H1 (cell line): ENCODE measurements around a stretch of chr15.

- RRBS, result no CpG with 5 or more reads among the region's 4 CpGs
CAGE:
- cytosol, long polyA plus RNA, result no peak
- long polyA plus RNA, result no peak
- nucleus, long polyA plus RNA, result no peak
Measured at GRCh38 chr15:89794887-89795315, 18.8 kb downstream of the MESP2 start.

DNA sequence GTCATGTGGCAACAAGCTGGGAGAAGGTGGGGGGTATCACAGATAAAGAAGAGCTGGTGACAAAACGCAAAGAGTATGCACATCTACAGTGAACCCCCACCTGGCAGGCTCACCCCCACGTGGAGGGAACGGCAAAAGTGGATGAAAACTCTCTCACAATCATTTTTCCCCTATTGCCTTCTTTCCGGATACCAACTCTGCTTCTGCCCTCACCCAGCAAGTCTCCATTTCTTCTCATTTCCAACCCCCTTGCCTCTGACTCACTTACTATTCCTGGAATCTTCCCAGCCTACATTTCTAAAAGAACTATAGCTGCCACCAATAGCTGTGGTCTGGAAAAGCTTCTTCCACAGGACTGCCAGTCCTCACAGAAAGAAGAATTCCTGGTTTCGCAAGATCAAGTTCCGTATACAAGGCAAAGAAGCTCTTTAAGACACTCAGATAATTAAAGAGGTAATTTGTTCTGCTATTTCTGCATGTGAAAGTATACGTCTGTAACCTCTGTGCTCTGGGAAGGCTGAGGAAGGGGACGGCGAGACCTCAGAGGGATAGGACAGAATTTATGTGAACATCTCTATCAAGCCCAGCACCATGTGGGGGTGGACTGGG lies 21.9 kb upstream of the ANPEP start:
- RRBS, result no CpG with 5 or more reads among the region's 9 CpGs
CAGE:
- cytosol, long polyA plus RNA, result no peak
- long polyA plus RNA, result no peak
- nucleus, long polyA plus RNA, result no peak

DNA sequence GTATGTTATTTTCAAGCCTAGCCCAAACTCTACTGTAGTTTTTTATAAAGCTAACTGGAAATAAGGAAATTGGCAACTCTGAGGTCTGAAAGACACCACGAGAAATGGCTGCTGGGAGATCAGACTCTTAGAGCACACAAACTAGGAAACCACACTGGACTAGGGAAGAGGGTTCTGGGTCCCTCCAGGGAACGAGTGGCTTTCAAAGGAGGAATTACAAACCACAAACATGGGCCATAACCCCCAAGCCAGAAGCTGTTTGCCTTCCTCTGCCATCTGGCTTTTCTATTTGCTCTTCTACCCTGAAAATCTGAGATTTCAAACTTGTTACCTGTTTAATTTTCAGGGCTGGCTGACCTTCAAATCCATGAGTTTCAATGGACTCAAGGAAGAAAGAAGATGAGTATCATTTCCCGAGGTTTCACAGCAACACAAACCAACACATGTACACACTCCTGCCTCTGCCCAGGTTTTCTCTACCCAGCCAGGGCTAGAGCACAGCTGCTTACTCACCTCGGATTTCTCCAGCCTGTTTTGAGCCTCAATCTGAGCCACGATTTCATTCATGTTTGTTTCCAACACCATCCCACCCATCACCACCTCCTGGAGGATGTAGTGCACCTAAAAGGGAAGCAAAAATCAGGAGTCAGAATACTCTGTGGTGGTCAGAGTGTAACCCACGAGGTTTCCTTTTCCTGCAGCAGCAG lies 22.6 kb upstream of the ANPEP start:
- RRBS, result no CpG with 5 or more reads among the region's 6 CpGs
CAGE:
- cytosol, long polyA plus RNA, result no peak
- long polyA plus RNA, result no peak
- nucleus, long polyA plus RNA, result no peak

GRCh38 chr15:90015791-90016192 lies 14.7 kb downstream of the ZNF710 start:
- RRBS, result no CpG with 5 or more reads among the region's 8 CpGs
CAGE:
- cytosol, long polyA plus RNA, result no peak
- long polyA plus RNA, result no peak
- nucleus, long polyA plus RNA, result no peak

DNA sequence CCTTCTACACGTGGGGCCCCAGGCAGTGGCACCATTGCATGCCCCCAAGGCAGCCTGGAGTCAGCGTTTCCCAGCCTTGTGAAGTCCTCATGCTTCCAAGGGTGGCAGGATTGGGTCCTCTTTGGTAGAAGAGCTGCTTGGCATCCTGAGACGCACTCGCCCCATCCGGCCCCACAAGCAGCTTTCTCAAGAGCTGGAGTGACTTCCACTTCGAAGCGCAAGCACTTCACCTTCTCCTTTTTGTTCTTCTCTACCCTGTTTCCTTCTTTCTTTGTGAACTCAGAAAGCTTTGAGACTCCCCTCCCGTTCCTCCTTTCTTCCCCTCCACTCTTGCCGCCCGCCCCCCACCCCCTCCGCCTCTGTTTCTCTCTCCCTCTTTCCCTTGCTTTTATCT lies 34.8 kb downstream of the ZNF710 start:
- RRBS, result no CpG with 5 or more reads among the region's 11 CpGs
CAGE:
- cytosol, long polyA plus RNA, result no peak
- long polyA plus RNA, result no peak
- nucleus, long polyA plus RNA, result no peak

- RRBS, result no CpG with 5 or more reads among the region's 14 CpGs
CAGE:
- cytosol, long polyA plus RNA, result no peak
- long polyA plus RNA, result no peak
- nucleus, long polyA plus RNA, result no peak
Measured at GRCh38 chr15:90046764-90047501, 45.8 kb downstream of the ZNF710 start.

GRCh38 chr15:90071501-90071738 lies 30.8 kb downstream of the IDH2 start:
- RRBS, result no CpG with 5 or more reads among the region's 2 CpGs
CAGE:
- cytosol, long polyA plus RNA, result no peak
- long polyA plus RNA, result no peak
- nucleus, long polyA plus RNA, result no peak

DNA sequence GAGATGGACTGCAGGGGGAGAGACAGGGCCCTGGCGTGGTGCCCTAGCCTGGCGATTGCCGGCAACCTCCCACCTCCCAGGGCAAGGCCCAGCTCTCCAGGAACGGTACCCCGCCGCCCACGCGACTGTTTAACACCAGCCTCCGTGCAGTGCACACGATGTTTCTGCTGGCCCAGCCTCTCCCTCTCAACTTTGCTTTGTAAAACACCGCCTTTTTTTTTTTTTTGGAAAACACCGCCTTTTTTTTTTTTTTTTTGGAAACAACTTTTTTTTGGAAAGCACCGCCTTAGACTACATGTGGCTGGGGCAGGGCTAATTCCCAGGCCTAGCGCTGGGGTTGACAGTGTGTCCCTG lies 14.7 kb downstream of the IDH2 start:
- RRBS, result no CpG with 5 or more reads among the region's 14 CpGs
CAGE:
- cytosol, long polyA plus RNA, result no peak
- long polyA plus RNA, result no peak
- nucleus, long polyA plus RNA, result no peak

DNA sequence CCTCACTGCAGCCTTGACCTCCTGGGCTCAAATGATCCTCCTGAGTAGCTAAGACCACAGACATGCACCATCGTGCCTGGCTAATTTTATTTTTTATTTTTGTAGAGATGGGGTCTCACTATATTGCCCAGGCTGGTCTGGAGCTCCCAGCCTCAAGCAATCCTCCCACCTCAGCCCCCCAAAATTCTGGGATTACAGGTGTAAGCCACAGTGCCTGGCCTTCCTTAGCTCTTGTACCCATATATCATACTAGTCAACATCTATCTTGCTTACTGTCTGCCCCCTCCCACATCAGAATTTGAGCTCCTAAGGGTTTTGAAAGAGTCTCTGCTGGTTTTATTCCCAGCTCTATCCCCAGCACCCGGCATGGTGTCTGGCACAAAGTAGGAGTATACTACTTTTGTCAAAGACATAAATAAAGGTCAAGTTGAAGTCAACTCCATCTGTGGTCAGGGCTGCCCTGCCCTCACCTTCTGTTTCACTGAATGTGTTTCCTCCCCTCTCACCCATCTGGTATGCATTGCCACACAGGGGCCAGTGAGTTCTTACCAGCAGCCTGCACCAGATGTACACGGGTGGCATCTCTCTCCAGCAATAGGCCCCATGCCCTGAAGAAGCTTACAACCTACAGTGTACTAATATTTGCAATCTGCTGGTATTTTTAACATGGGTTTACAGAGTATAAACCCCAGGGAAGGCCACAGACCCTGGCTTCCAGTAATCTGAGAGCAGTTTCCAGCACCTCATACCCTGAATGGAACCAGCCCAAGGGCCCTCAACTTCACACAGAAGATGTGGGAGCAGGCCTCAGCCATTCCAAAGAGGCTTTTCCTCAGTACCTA lies 2.5 kb downstream of the IDH2 start:
- RRBS, result no CpG with 5 or more reads among the region's 3 CpGs
CAGE:
- cytosol, long polyA plus RNA, result no peak
- long polyA plus RNA, result no peak
- nucleus, long polyA plus RNA, result no peak

DNA sequence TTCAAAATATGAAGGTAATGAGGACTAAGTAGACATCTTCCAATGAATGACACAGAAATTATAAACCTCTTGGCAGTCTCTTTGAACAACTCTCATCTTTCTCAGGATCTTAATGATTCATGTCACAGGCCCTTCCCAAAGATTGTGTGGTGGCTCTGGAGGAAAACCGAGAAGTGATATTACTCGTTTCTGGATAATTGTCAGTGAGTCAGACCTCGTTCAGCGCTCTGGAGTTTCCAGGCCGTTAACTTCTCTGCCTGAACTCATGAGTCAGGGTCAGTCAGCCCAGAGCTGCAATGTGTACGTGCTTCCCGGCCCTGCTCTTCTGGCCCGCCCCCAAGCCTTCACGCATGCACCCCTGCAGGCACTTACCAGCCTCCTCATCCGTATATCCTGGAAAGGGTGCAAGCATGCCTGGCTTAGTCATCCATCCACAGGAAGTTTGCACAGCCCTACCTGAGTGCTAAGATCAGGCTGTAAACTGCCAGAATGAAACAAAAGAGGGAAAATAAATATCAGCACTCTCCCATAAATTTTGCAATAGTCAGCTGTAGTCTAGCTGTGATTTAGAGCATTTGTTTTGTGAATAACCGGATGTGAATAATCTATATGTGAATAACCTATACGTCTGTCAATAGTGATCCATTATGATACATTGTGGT lies 35.4 kb upstream of the SEMA4B start:
- RRBS, result no CpG with 5 or more reads among the region's 12 CpGs
CAGE:
- cytosol, long polyA plus RNA, result no peak
- long polyA plus RNA, result no peak
- nucleus, long polyA plus RNA, result no peak

- RRBS, result 2% methylated on average over 35 of the region's 72 CpGs
CAGE:
- cytosol, long polyA plus RNA, result start-site peak on the plus strand at chr15:90184926-90184951, 39 reads
- long polyA plus RNA, result start-site peak on the plus strand at chr15:90184906-90185004, 33 and 31 reads in 2 replicates
- nucleus, long polyA plus RNA, result start-site peak on the plus strand at chr15:90184906-90184992, 27 reads
Measured at GRCh38 chr15:90184738-90185840, 16.0 kb upstream of the SEMA4B start.

DNA sequence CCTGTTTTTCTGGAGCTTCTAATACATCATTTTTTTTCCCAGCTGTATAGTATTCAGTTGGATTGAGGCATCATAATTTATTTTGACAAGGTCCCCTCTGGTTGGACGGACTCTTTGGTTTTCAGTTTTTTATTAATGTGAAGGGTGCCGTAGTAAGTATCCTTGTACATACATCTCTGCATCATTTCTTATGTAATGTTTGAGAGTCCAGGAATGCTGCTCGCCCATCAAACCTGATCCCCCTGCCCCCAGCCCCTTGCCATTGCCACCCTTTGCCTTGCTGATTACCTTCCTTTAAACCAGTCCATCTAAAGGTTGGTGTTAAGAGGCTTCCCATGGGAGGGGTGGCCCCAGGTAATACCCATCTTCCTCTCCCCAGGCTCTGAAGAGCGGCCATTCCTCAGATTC lies 15.9 kb downstream of the SEMA4B start:
- RRBS, result no CpG with 5 or more reads among the region's 4 CpGs
CAGE:
- cytosol, long polyA plus RNA, result no peak
- long polyA plus RNA, result no peak
- nucleus, long polyA plus RNA, result no peak

- RRBS, result 99% methylated on average over 3 of the region's 22 CpGs
CAGE:
- cytosol, long polyA plus RNA, result no peak
- long polyA plus RNA, result no peak
- nucleus, long polyA plus RNA, result no peak
Measured at GRCh38 chr15:90223438-90224102, 10.2 kb downstream of the CIB1 start.

DNA sequence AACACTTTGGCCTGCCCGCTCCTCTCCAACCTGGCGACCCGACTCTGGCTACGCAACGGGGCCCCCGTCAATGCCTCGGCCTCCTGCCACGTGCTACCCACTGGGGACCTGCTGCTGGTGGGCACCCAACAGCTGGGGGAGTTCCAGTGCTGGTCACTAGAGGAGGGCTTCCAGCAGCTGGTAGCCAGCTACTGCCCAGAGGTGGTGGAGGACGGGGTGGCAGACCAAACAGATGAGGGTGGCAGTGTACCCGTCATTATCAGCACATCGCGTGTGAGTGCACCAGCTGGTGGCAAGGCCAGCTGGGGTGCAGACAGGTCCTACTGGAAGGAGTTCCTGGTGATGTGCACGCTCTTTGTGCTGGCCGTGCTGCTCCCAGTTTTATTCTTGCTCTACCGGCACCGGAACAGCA lies 5.8 kb downstream of the CIB1 start:
- RRBS, result no CpG with 5 or more reads among the region's 16 CpGs
CAGE:
- cytosol, long polyA plus RNA, result no peak
- long polyA plus RNA, result no peak
- nucleus, long polyA plus RNA, result no peak

GRCh38 chr15:90229749-90230800 lies 3.7 kb downstream of the CIB1 start:
- RRBS, result no CpG with 5 or more reads among the region's 26 CpGs
CAGE:
- cytosol, long polyA plus RNA, result no peak
- long polyA plus RNA, result no peak
- nucleus, long polyA plus RNA, result no peak

DNA sequence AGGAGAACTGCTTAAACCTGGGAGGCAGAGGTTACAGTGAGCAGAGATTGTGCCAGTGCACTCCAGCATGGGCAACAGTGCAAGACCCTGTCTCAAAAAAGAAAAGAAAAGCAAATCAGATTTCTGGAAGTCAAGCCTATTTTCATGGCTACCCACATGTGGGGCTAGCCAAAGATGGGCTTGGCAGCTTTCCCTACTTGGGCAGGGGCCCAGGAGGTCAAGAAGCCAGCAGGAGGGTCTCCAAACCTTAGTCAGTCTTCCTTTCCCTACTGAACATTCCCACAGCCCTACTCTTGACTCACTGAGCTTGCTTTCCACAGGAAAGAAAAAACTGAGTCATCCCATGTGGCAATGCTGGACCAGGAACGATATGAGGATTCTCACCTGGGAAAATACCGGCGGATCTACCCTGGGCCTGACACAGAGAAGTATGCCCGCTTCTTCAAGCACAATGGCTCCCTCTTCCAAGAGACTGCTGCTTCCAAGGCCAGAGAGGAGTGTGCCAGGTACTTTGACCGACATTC lies 3.7 kb upstream of the NGRN start:
- RRBS, result no CpG with 5 or more reads among the region's 5 CpGs
CAGE:
- cytosol, long polyA plus RNA, result no peak
- long polyA plus RNA, result no peak
- nucleus, long polyA plus RNA, result no peak

DNA sequence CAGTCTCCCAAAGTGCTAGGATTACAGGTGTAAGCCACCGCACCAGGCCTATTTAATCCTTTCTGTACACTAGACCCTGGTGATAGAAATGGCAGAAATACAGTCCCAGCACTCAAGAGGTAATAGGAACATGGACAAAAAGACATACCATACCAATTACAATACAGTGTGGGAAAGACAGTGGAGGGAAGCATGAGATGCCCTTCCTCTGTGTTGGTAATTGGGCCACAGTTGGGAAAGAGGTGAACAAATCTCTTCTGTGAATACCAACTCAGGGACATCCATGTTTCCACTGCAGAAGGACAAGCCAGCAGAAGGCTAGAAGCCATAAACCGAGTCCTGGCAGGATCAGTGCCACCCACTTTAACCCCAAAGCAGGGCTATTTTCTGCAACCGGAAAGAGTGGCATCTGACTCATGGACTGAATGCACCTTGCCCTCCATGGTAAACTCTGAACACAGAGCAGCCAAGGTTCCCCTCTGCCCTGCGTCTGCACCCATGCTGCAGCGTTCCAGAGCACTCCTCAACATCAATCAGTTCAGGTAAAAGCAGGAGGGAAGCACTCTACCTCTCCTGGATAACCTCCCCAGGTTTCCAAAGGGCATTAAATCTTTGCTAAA lies 940 bp upstream of the NGRN start:
- RRBS, result no CpG with 5 or more reads among the region's 5 CpGs
CAGE:
- cytosol, long polyA plus RNA, result no peak
- long polyA plus RNA, result no peak
- nucleus, long polyA plus RNA, result no peak

DNA sequence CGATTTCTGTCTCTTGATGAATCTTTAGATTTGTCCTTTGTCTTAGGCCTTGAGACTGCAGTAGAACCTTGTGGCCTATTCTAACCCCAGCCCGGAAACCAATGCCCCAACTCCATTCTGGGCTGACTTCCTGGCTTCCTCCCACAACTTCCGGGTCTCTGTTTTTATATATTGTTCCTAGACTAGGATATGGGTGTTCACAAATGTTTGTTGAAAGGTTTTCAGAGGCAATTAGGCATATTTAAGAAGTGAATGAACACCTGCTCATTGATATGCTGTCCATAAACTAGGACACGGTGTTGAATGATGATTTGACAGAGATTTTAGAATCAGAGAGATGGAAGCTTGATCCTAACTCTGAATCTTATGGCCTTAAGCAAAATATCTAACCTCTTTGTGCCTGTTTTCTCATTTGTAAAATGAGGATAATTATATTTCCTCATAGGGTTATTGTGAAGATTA lies 11.0 kb upstream of the IQGAP1 start:
- RRBS, result 93% methylated on average over 2 of the region's 4 CpGs
CAGE:
- cytosol, long polyA plus RNA, result no peak
- long polyA plus RNA, result no peak
- nucleus, long polyA plus RNA, result no peak

GRCh38 chr15:90412321-90413161 lies 24.5 kb downstream of the IQGAP1 start:
- RRBS, result no CpG with 5 or more reads among the region's 3 CpGs
CAGE:
- cytosol, long polyA plus RNA, result start-site peak on the plus strand at chr15:90412697-90412715, 13 reads
- long polyA plus RNA, result no peak
- nucleus, long polyA plus RNA, result start-site peak on the plus strand at chr15:90412669-90412715, 53 reads

DNA sequence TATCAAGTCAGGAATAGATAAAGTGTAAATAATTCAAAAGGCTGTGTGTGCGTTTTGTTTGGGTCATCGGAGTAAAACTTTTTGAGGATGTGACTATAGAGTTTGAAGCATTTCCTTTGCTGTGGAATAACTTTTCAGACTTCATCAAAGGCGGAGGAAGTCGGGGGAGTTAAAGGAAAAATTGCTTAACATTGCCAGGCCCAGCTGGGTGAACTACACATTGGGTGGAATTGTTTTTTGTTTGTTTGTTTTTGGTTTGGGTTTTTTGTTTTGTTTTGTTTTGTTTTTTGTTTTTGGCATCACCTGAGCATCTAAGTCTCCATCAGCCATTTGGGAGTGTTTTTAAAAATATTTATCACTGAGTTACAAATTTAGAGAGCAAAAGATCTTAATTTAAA lies 70.3 kb upstream of the CRTC3 start:
- RRBS, result no CpG with 5 or more reads among the region's 4 CpGs
CAGE:
- cytosol, long polyA plus RNA, result no peak
- long polyA plus RNA, result no peak
- nucleus, long polyA plus RNA, result no peak